Cardiac septum (tissue), 1 donor: ENCODE results near the gene CCDC115.

- PRO-cap: no peak
Measured at GRCh38 chr2:128299861-128300154, 18.9 kb downstream of the HS6ST1 start.

- PRO-cap: unidirectional peak, plus-strand start at chr2:128305374
Measured at GRCh38 chr2:128304976-128306013, 13.4 kb downstream of the HS6ST1 start.

DNA sequence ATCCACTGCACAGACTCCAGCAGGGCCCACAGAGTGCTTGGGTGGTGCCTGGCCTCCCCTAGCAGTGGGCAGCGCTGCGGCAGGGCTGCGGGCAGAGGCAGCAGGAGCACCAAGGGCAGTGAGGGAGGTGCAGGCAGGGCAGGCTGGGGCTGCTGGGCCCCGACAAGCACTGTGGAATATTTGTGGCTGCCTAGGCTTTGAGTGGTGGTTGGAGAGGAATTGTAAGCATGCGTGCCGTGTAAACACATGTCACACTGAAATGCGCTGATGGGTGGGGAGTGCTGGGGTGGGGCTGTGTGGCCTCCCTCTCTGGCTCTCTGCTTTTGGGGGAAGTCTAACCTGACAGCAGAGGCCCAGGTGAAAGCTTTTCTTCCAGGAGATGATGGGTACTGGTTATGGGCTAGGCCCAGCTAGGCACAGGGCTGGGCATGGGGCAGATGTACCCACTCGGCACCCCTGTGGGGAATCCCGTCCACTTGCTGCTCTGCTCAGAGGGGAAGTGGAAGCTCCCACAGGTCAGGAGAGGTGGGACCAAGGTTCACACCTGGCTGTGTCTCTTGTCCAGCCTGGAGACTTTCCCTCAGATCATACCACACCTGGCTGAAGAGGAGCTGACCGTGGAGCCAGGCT lies 55.6 kb upstream of the HS6ST1 start:
- PRO-cap: no peak

DNA sequence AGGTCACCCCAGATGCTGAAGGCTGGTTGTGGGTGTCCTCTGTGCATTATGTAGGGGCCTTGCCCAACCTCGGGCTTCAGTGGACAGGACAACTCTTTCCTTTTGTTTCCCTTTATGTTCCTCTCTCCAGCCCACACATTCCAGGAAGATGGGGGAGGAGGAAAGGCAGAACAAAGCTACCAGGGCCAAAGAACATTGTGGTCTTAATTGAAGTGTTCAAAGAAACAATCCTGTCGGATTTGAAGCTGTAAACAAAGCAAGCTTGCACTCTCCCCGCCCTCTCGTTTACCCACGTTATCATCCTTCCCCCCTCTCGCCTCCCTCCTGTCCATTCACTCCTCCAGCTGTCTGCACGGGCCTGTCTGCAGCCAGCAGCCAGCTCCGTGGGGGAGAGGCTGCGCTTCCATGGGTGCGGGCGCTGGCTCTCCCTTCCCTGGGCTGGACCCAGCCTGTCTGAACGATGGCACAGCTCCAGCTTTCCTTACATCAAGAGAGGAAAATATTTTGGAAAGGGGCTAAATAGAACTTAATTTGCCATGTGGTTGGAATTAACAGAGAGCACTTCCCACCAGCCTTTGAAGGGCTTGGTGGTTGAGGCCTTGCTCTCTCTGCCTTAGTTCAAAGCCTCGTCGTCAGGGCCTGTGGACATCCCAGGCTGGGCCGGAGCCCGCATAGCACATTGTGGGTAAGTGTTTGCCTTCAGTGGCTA lies 60.5 kb upstream of the HS6ST1 start:
- PRO-cap: no peak

- PRO-cap: no peak
Measured at GRCh38 chr2:128396598-128397059, 78.0 kb upstream of the HS6ST1 start.

- PRO-cap: no peak
Measured at GRCh38 chr2:128425843-128426594, 107.4 kb upstream of the HS6ST1 start.

DNA sequence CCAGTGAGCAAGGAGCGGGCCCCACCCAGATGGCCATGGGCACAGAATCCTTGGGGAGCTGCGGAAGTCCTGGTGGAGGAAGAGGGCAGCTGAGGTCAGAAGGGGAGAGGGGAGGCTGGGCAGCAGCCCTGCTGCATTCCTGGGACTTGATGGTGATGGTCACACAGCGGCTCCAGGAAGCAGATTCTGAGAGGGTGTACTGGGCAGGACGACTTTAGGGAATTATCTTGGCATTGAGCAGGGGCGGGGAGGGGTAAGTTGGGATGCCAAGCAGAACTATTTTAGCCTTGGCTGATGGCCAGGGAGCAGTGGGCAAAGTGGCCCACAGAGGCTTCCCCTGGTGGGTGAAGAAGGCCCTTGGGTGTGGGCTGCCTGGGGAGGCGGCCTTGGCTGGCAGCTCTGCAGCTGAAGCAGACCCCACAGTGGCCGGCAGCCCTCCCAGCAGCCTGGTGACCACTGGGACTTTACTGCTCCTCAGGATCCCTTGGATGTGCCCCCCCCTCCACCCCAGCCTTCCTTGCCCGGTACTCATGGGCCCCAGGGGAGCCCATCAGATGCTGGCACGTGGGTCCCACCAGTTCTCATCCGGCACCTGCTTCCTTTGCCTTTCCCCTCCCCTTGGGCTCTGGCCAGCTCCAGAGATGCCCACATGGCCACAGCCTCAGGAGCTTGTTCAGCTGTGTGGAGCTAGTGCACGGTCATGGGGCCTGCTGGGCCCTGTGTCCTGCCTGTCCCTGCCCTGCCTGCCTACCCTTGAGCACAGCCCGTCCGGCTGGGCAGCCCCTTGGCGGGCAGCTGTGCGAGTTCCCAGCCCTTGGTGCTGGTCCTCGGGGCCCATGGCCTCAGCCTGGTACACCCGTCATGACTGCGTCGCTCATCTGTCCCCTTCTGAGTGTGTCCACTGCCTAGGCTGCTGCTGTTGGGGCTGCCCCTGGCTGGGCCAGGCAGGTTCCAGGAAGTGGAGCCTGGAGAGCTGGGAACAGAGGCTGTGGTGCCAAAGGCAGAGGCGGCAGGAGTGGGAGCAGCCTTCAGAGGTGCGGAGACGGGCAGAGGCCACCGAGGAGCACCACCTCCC lies 122.2 kb upstream of the HS6ST1 start:
- PRO-cap: no peak

DNA sequence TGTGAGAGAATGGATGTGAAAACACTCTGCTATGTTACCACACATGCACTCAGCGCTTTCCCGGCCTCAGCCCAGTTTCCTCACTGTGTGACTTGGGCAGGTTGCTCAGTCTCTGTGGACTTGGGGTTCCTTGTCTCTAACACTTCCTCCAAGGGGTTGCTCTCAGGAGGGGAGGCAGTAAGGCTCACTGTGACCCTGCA lies 230.5 kb upstream of the HS6ST1 start:
- PRO-cap: no peak

DNA sequence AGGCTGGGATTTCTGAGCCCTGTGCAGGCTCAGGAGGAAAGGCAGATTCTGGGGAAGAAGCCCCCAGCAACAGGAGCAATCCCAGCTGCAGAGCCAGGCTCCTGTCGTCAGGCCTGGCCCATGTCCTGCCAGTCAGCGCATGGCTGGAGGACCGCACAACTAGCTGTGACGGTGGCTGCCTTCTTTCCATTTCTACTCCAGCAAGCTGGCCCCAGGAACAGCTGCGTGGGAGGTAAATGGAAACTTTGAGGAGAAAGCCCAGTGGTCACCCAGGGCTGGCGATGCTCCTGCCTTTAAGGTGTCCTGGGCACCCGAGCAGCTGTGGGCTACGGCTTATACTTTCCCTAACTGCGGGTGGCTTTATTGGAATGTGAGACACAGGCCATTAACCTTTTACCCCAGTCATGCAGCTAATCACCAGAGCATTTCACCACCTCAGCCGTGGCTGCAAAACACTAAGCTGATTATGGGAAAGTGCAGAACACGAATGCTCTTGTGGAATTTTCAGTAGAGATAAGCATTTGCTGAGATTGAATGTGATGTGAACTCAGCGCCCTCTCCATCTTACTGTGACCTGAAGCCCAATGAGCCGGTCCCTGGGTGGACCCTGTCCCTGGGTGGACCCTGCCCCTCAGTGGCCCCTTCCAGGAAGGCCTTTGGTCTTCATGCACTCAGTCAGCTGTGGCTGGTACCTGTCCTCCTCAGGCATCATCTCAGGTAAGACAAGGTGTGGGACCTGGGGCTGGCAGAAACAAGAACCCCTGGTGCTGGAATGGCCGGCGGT lies 275.3 kb upstream of the HS6ST1 start:
- PRO-cap: no peak

GRCh38 chr2:129273489-129273955 lies 705.9 kb upstream of the RAB6C start:
- PRO-cap: no peak

DNA sequence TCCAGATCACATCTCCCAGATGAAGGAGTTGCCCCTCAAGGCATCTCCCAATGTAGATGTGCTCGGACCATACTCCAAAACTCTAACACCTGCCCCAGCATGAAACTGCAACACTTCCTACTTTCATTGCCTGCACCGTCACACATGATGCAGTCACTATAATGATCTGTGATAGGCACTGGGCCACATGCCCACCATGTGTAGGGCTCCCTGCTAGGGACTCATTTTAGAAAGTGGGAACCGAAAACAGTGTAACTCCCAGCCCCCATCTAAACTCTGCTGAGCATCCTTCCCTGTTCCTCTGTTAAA lies 496.2 kb upstream of the RAB6C start:
- PRO-cap: no peak

DNA sequence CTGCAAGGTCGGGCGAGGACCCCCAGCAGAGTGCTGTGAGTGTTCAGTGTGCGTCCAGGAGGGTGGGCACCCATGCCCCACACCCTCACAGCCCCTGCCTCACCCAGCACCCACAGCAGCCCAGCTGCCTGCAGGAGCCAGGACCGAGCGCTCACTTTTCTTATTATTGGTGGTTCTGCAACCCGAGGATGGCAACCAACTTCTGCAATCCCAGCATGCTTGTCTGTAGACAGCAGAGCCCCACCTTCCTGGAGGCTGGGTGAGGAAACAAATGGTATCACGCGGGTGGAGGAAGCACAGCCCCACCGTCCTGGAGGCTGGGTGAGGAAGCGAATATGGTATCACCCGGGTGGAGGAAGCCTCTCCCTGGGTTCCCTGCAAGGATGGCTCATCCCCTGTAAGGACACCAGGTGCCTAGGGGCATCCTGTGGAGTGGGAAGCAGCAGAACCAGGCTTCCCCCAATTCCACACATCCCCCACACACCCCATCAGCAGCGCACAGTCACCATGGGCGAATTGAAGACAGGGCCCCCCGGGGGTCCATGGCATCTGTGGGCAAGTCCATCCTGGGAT lies 220.6 kb upstream of the RAB6C start:
- PRO-cap: no peak

DNA sequence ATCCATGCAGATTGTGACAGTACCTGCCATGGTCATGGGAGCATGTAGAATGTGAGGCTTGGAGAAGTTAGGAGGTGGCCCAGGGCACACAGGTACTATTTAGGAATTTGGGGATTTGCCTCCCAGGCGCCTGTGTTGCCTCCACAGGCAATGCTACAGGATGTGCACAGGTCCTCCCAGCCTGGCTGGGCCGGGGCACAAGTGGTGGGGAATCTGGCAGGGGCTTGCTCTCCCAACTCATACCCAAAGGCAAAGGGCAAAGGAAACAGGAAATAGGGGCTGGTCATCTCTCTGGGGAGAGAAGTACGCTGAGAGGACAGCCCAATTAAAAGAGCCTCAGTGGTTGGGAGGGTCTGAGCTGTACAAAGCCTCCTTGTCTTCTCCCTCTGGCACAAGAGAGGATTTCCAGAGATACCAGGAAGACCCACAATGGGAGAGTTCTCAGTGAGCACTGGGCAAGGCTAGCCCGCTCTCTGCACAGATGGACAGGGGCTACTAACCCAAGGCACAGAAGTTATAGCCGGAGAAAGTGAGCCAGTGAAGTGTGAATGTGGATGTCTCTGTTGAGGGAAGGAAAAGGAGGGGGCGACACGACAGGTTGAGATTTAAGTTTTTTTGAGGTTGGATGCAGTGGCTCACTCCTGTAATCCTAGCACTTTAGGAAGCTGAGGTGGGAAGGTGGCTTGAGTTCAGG lies 40.5 kb upstream of the RAB6C start:
- PRO-cap: no peak

GRCh38 chr2:130332315-130332856 lies 9.6 kb downstream of the CCDC115 start:
- PRO-cap: no peak

- PRO-cap: bidirectional peak, plus-strand start at chr2:130342279, minus-strand start at chr2:130342143
Measured at GRCh38 chr2:130341902-130342513, at the start of gene CCDC115. Gene CCDC115, minus strand, starts transcription at chr2:130342164.

DNA sequence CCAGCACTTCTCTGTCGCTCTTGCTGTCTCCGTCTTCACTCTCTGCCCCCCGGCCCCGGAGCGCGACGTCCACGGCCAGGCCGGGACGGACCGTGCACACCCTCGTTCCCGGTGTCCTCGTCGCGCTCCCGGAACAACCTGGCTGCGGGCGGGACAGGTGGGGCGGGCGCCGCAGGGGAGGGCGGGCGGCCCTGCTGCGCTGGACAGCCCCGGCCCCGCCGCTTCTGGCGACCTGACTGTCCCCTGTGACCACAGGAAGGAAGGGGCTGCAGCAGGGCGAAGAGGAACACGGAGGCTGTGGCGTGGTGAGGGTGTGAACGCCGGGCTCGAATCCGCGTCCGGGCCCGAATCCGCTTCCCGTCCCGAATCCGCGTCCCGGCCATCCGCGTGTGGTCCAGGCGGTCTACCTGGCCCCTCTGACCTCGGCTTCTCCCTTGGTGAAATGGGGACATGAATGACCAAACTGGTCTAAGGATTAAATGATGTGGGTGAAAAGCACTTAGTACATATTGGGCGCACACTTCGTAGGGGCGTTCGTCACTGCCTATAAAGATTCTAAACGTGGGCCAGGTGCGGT lies 577 bp downstream of the PTPN18 start:
- PRO-cap: bidirectional peak, plus-strand start at position 289 of the sequence, minus-strand start at position 226 of the sequence

DNA sequence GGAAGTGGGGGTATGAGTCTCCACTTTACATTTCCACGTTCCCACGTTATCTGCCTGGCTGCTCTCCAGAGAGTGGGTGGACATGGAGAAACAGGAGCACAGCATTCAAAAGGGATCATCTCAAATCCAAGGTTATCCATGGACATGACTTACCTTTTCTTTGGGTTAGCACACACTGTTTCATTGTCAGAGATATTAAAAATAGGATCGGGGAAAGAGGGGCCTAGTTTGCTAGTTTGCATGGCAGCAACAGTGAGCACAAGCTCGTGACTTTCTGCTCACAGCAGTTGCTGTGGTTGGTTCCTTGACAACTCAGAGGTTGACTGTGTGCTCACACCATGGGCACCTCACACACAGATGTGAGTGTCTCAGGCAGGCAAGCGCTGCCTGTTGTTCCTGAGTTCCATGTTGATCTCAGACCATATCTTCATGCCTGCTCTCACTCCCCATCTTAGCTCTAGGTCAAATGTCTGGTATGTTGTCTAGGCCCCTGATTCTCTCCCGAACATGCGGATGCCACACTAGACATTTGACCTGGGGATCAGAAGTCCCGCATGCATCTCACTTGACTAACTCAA lies 32.6 kb downstream of the PTPN18 start:
- PRO-cap: no peak

GRCh38 chr2:130756191-130756465 lies 788 bp downstream of the AMER3 start:
- PRO-cap: no peak

DNA sequence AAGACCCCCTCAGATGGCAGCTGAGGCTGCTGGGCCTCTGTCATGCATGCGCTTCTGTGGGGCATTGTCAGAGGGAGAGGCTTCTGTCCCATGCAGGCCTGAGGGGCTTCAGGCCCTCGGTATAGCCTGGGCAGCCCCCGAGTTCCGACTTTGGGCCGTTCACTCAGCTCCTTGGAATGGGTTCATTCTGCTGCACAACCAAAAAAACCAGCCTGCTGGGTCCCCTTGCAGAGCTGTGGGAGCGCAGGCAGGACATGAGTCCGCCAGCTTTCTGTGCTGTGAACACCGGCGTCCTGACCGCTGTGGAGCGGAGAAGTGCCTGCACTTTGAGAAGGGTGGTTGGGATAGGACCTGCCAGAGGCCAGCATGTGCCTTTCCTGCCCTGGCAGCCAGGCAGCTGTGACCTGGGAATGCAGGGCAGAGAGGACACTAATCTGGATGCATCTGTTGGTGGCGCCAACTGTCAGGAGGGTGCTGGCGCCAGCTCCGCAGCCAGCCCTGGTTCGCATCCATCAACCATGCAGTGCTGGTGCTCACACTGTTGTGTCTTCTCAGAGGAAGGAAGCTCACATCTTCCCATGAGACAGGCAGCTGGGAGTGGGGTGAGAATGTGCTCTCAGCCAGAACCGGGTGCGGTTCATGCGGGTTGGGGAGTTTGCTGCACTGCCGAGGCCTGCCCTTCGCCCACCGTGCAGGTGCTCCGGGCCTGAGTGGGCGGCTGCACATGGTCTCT lies 14.3 kb downstream of the ARHGEF4 start:
- PRO-cap: no peak

DNA sequence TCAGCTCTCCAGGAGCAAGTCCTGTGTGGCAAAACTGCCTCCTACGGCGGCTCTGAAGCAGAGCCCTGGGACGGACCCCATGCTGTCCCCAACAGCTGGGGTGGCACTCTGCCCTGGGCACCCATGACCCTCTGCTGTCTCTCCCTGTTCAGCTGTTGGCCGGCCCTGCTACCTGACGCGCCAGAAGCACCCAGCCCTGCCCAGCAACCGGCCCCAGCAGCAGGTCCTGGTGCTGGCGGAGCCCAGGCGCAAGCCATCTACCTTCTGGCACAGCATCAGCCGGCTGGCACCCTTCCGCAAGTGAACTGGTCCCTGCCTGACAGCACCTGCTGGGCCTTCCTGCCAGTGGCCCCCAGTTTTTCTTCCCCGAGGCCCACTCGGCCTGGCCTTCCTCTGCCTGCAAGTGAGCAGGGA lies 47.4 kb downstream of the FAM168B start:
- PRO-cap: no peak